SK-N-MC (cell line): Measurements from ENCODE around the genes OR52R1, OR52J3 and OR52A1.

DNA sequence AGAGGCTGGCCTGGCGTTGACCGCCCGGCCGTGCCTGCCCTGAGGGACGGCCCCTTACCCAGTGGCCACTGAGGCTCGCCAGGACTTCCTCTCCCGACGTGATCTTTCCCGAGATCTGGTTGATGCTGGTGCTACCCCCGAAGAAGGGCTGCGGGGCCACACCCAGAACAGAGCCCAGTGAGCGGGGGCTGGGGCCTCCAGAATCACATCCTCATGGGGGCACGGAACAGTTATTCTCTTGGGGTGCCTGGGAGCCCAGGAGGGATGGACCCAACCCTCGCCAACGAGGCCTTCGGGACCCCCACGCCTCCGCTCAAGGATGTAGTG is 36.4 kb upstream of the CARS1 start:
- RRBS, result no CpG with 5 or more reads among the region's 18 CpGs

DNA sequence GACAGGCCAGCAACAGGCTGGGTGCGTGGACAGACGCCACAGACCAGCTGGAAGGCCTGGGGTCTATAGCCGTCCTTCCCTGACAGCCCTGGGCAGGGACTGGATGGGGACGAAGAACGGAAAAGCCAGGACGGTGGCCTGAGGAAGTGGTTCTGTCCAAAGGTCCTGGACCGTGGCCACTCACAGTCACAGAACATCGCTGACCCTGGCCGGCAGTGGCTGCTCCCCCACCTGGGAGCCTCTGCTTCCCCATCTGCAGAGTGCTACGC is 37.8 kb downstream of the OSBPL5 start:
- RRBS, result 70% methylated on average over 2 of the region's 10 CpGs

GRCh38 chr11:3148270-3148763 is 16.8 kb downstream of the OSBPL5 start:
- RRBS, result no CpG with 5 or more reads among the region's 15 CpGs

DNA sequence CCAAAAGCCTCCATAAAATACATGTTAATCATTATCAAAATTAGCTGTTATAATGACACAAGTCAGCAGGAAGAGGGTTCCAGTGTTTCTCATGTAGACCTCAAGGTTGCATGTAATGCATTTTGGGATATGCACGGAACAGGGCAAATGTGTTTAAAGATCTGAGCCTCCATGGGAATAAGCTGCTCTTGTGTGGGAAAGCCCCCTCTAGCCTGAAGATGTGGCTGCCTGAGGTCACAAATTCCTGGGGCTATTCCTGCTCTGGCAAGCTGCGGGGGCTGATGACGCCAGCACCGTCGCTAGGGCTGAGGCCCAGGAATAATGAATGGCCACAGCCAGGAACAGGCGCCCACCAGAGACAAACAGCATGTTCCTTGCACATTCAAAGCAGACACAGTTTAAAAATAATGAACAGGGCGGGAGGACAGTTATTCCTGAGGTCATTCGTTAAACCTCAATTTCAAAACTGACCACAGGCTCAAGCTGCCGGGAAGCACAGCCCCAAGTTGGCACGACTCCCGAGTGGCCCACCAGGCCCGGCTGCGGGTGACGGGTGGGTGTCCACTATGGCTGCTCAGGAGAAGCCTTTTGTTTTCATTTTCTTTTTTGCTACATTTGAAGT is 11.7 kb downstream of the OSBPL5 start:
- RRBS, result 85% methylated on average over 4 of the region's 14 CpGs

- RRBS, result no CpG with 5 or more reads among the region's 44 CpGs
Observed at GRCh38 chr11:3155994-3157161, 8.7 kb downstream of the OSBPL5 start.

DNA sequence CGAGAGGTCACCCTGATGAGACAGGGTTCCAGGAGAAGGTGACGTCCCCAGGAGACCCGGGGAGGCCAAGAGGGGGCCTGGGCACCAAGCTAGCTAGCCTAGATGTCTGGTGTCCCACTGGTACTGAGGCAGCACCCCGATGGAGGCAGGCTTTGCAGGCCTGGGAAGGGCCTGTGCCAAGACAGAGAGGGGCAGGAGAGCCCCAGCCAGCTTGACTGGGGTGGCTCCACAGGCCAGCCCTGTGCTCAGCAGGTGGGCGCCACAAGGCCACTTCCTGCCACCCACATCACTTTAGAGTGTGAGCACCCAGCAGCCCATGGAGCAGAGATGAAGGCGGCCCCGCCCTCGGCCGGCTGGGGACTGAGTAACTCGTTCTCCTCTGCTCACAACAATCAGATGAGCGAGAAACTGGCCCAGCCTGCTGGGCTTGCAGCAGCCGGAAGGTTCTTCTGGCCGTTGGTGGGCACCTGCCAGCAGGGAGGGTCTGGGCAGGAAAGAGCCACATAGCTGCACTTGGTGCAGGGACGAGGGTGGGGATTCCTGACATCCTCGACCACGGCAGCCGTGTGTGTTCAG is 7.7 kb downstream of the OSBPL5 start:
- RRBS, result 61% methylated on average over 3 of the region's 17 CpGs

GRCh38 chr11:3422559-3423549 is 43.9 kb upstream of the ZNF195 start:
- RRBS, result no CpG with 5 or more reads among the region's 78 CpGs

- RRBS, result no CpG with 5 or more reads among the region's 6 CpGs
Observed at GRCh38 chr11:3511374-3511930, 130.3 kb downstream of the ART5 start.

DNA sequence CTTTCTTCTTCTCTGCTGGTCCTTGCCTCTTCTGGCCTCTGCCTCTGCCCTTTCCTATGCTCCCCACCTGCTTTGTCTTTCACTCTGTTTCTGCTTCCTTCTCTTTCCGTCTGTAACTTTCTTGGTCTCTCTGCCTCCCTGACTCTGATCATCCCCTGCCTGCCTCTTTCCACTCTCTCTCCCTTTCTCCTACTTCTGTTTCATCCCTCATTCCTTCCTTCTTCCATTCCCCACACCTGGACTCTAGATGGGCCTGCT is 281 bp upstream of the CHRNA10 start:
- RRBS, result no CpG with 5 or more reads among the region's 1 CpG

- RRBS, result no CpG with 5 or more reads among the region's 4 CpGs
Observed at GRCh38 chr11:3747426-3748191, 49.7 kb downstream of the NUP98 start.

- RRBS, result no CpG with 5 or more reads among the region's 1 CpG
Observed at GRCh38 chr11:3859448-3860078, 4.1 kb downstream of the STIM1 start.

DNA sequence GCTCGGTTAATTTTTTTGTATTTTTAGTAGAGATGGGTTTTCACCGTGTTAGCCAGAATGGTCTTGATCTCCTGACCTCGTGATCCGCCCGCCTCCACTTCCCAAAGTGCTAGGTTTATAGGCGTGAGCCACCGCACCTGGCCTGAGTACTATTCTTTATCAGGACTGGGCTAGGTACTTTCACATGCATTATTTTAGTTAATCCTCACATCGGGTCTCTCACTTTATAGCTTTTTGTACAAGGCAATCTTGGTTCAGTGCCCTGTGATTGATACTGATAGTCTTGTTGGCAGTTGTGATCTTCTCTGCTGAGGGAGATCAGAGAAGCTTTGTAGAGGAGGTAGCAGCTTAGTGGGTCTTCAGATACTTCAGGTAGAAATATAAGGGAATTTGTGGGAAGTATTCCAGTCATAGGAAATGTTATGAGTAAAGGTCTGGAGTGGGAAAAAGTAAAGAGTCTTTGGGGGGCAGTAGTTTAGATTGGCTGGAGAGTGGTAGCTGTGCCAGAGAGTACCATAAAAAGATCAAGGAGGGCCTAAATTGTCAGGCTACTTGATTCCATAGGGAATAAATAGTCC is 13.8 kb downstream of the STIM1 start:
- RRBS, result no CpG with 5 or more reads among the region's 8 CpGs

GRCh38 chr11:3939814-3940715 is 84.6 kb downstream of the STIM1 start:
- RRBS, result no CpG with 5 or more reads among the region's 5 CpGs

DNA sequence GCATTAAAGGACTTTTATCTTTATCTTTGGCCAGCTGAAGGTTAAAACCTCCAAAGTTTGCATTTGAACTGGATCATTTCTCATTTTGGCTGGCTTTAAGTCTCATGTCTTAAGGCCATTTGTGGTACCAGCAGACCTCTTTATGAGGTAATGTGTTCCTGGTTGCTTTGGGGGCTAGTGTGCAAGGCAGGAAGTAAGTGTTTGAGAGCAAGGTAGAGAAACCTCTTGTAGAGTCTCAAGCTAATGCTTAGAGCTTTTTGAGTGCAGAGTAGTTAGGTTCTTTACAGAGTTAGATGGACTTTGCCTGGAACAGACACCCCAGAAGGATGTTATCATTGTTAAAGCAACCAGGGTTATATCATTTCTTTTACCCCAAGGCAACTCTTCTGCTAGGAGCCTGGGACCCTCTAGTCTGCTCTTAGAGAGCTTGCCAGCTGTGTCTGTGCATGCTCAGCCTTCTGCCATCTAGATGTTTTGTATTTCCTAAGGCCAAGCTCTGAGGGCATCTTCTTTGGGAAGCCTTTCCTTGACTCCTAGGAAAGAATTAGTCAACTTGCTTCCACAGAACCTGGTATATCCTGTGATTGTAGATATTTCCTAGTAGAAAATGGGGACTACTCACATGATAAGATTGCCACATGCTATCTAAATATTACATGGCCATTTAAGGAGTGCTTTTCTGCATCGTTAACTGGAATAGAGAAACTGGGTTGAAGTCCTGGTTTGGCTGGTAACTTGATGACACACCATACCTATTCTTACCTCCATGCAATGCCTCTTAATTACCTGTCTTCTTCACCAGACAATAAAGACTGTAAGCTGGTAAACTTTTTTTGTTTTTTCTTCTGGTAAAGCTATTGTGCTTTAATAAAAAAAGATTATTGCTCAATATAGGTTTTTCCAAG is 87.5 kb downstream of the STIM1 start:
- RRBS, result no CpG with 5 or more reads among the region's 1 CpG

GRCh38 chr11:4074450-4074788 is 20.2 kb upstream of the RRM1 start:
- RRBS, result no CpG with 5 or more reads among the region's 8 CpGs

DNA sequence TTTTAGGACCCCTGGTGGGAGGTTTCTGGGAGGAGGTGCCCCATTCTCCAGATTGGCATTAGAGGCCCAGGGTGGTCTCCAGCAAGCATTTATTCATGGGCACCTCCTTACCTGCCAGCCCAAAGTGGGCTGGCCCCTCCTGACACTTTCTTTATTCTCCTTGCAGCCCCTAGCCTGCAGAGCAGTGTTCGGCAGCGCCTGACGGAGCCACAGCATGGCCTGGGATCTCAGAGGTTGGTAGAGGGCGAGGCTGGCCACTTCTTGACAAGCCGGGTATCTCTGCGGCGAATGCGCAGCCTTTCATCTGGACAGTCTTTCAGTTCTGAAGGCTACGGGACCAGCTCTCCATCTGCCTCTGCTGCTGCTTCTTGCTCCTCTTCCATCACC is 8.3 kb upstream of the RRM1 start:
- RRBS, result no CpG with 5 or more reads among the region's 9 CpGs

GRCh38 chr11:4642729-4643537 is 849 bp upstream of the OR51E1 start:
- RRBS, result no CpG with 5 or more reads among the region's 8 CpGs

- RRBS, result no CpG with 5 or more reads among the region's 4 CpGs
Observed at GRCh38 chr11:4804197-4804813, at the start of gene OR52R1. Gene OR52R1, minus strand, starts transcription at chr11:4804380.

DNA sequence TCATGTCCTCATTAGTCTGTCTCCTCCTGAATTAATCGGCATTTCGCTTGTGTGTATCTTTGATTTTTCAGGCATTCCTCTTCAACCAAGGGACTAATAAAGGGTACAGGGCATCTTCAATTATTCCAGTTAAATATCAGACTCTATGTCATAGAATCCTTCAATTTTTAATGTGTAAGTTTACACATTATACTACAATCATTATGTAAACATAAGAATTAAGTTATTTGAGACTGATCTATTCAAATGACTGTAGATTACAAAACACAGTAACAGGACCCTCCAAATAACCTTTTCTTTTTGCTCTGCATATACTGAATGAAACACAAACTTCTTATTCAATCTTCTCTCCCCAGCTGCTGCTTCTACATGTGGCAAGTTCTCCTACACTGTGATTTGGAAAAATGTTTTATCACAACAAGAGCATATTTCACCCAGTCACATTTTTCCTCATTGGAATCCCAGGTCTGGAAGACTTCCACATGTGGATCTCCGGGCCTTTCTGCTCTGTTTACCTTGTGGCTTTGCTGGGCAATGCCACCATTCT is at the start of gene OR52J3:
Gene OR52J3 (plus strand): TSS at position 405 of the 547 bp plus-strand sequence.
- RRBS, result 27% methylated on average over 1 of the region's 3 CpGs

DNA sequence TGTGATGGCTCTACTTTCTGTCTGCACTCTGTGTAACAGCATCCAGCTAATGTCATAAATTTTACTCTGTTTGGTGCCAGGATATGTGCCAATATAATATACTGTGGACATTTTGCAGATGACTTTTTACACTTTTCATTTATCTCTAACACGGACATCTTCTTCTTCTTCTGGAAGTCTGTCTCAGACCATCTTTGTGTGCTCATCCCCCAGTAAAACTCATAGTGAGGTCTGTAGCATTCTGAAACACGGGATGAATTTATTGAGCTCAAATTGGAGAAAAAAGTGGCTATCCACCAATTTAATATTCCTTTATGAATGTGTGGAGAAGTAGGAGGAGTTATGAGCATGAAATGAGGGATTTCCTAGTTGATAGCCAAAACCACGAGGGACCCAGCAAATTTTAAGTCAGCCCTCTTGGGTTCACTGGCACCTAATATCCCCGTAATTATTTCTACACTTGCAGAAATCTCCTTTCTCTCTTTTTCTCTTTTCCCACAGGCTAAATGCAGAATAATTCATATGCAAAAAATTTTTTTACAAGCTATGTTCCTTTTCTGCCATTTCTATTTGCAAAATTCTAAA is at the start of gene OR52A1:
Gene OR52A1 (minus strand): TSS at position 260 of the 585 bp plus-strand sequence.
- RRBS, result no CpG with 5 or more reads among the region's 4 CpGs